T-cell (primary cell): ENCODE measurements around a stretch of chr6.

GRCh38 chr6:149964329-149964836, 640 bp downstream of the ULBP1 start:
- PRO-cap, 7 experiments = no peak in any of the 7 experiments

- PRO-cap, 7 experiments = no peak in any of the 7 experiments
Measured at GRCh38 chr6:149964837-149965709, 1.3 kb downstream of the ULBP1 start.

GRCh38 chr6:150267601-150268114, 101.2 kb upstream of the IYD start:
- PRO-cap, 7 experiments = no peak in any of the 7 experiments

DNA sequence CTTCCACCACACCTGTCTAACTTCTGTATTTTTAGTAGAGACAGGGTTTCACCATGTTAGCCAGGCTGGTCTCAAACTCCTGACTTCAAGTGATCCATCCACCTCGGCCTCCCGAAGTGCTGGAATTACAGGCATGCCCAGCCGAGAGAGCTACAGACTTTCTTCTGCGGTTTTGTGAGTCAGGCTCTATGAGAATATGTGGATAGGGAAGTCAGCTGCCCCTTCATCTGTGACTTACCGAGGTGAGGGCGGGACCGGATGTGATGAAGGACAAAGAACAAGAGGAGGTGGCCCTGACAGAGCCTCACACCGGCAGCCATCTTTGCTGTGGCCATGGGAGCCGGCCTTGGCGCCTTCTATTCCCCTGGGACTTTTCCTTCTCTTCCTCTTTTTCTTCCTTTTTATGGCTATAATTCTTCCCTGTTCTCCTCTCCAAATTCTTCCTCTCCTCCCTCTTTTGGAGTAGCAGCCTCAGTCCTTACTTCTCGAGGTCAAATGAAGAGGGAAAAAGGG, 67.0 kb downstream of the IYD start:
- PRO-cap, 7 experiments = no peak in any of the 7 experiments

GRCh38 chr6:150631662-150632505, 32.2 kb downstream of the PLEKHG1 start:
- PRO-cap, 7 experiments = no peak in any of the 7 experiments

GRCh38 chr6:150687430-150688051, 87.9 kb downstream of the PLEKHG1 start:
- PRO-cap, 7 experiments = no peak in any of the 7 experiments

DNA sequence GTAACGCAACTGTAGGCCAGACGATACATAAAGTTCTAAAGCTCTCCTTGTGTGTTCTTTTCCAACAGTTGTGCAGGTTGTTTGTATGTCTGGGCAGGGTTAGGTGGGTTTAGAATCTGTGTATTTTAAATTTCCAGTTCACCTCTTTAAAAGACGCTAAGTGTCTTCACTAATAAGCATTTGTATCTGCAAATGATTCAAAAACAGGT, 98.9 kb downstream of the PLEKHG1 start:
- PRO-cap, 7 experiments = no peak in any of the 7 experiments

DNA sequence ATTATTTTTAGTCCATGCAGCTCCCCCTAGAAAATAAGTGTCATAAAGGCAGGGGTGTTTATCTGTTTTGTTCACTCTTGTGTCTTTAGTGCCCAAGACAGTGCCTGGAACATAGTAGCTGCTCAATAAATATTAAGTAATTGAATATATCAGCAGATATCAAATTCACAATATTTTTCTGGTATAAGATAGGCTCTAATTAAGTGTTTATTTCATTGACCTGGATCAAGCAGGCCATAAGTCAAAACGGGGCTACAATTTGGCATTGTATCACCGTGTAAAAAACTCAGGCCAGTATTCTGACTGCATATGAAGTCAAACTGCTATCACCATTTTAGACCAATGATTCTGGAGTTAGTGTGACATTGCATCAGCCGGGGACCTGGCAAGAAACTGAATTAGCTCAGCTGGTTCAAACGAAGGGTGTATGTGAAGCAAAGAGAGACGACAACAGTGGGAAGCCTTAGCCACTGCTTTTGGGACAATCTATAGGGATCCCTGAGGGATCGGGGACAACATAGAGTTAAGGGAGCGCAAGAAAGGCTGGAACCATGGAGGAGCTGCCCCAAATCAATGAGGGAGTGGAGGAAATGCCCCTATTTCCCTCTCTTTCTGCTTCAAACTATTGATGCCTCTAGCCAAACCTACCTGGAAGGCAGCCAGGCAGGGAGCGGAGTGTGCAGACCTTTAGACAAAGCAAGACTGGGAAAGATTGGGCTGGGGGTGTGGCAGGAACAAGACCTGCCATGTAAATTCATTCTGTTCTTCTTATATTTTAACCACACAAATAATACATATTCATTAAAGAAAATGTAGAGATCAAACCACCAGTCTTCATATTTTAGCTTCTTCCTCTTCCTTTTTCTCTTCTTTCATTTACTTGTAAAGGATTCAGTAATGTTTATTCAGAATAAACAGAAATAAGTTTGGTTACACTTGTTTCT, 112.2 kb downstream of the PLEKHG1 start:
- PRO-cap, 7 experiments = no peak in any of the 7 experiments

DNA sequence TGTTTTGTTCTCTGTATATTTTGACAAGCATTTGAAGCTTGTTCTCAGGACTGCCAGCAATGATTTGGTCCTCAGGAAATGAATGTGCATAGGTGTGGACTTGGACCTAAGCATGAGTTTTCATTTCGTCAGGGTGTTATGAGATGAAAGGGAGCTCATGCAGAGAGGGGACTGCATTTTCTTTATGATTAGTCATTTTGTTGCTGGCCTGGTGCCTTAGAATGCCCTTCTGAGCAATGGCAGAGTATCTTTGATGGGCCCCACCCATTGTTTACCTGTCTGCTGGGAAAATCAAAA, 51.6 kb upstream of the MTHFD1L start:
- PRO-cap, 7 experiments = no peak in any of the 7 experiments

DNA sequence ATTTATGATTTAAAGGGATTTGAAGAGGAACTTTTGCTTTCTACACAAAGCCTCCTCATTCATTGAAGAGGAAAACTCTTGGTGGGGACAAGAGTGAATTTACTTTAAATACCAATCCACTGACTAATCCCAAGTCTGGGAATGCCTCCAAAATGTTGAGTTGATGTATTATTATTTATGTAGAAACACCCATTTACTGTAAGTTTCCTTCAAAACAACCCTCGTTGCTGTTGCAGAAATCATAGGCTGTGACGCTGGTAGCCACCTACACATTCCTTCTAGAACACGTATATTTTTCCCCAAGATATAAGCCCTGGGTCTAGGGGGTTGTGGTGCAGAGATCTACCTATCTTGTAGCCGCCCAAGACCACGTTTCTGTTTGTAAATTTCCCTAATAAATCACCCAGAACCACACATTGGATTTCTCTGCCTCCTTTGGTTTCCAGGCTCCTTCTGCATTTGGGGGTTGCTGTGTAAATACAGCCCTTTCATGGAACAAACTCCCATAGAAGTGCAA, 7.9 kb upstream of the MTHFD1L start:
- PRO-cap, 7 experiments = no peak in any of the 7 experiments

- PRO-cap, 7 experiments = peak in 7 of 7 experiments; most common plus-strand start chr6:150866431 (in 2); most common minus-strand start chr6:150866357 (in 5)
Measured at GRCh38 chr6:150866138-150866895, 815 bp downstream of the MTHFD1L start.

DNA sequence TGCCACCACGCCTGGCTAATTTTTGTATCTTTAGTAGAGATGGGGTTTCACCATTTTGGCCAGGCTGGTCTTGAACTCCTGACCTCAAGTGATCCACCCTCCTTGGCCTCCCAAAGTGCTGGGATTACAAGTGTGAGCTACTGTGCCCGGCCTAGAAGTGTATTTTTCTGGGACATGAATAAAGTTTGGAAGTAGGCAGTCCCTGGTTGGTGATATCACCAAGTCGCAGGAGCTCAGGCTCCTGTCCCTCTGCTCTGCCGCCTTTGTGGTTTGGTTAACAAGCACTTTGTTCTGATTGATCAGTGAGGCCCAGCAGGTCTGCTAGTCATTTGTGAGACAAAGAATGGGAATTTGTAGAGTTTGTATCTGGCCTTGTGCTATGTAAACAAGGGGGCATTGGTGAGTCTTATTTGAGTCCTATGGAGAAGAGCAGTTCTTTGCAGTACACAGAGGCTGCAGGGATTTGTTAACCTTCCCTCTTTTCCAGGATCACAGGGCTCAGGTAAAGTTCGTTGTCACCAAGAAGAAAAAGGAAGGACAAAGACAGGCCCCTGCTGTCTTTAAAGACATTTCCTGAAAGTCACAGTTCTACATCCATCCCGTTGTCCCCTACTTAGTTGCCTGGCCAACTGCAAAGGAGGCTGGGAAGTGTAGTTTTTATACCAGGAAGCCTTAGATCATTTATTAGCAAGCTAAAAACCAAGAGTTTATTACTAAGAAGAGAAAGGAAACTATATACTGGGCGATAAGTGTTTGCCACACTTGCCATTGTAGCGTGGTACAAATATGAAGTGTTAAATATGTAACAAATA, 13.1 kb downstream of the MTHFD1L start:
- PRO-cap, 7 experiments = no peak in any of the 7 experiments

- PRO-cap, 7 experiments = no peak in any of the 7 experiments
Measured at GRCh38 chr6:151070782-151071214, 169.0 kb upstream of the AKAP12 start.

- PRO-cap, 7 experiments = no peak in any of the 7 experiments
Measured at GRCh38 chr6:151118411-151118757, 121.4 kb upstream of the AKAP12 start.

DNA sequence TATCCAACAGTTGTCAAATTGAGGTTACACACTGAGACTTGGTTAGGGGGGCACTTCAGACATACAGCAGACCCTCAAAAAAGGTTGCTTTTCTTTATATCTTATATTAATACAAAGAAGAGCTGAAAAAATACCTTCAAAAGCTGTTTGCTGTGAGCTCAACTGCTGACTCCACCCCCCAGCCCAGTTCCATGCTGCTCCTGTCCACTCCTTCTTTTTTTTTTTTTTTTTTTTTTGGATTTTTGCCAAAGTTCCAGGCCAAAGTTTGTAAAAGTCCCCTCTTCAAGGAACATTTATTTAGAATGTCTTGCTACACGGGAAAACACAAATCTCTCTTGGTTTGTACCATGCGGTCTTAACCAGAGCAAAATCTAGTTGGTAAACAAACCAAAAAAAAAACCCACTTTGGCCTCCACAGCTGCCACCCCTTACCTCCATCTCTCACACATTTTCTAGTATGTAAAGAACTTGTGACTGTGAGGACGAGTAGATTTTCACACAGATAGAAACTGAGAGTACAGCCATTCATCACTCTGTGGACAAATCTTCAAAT, 85.3 kb upstream of the AKAP12 start:
- PRO-cap, 7 experiments = no peak in any of the 7 experiments

DNA sequence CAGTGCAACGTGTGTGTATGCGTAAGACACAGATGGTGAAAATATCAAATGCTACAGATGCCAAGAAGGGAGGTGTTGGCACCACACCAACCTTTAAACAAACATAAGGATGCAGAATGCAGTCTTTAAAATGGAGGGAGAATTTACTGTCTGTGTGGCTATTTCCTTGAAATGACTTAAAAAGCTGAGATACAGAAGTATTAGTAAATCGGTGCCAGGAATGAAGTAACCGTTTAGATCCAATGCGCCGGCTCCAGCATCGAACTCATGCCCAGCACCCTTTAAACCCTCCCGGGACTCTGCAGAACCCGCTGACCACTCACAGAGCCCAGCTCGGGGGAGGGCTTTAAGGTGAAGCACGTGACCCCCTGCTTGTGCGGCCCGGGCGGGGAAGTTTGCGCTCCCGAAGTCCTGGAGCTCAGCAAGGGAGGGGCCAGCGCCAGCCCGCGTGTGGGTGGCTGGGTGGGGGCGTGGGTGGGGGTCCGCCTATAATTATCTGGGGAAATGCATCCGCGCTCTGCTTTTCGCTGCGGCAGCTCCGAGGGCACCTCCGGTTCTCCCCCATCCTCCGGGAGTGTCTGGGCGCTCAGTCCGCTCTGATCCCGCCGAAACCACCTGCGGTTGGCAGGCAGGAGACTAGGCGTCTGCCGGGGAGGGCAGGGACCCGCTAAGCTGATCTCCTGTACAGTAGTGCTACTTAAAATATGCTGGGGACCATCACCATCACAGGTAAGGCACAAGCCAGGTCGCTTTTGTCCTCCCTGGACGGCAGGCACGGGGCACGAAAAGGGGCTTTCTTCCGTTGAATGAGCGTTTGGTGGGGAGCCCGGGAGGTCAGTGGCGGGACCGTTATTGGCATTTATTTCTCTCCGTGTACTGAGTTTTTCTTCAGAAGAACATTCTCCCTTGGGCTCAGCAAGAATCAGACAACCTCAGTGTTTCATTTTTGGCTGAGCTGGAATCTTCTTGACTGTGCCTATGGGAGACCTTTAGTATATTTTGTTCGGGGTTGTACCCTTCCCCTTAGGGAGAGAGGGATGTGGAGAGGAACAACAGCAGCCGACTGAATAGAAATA, 65.9 kb downstream of the ZBTB2 start:
- PRO-cap, 7 experiments = no peak in any of the 7 experiments

- PRO-cap, 7 experiments = peak in 4 of 7 experiments; most common plus-strand start chr6:151380299 (in 1); most common minus-strand start chr6:151380692 (in 2)
Measured at GRCh38 chr6:151380054-151381032, 11.0 kb downstream of the ZBTB2 start.

DNA sequence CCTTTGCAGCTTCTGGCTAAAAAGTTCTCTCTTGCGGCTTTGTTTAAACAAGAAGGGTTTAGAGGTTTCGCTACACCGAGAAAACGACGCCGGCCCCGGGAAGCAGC, 1.6 kb downstream of the ZBTB2 start:
- PRO-cap, 7 experiments = peak in 1 of 7 experiments; most common plus-strand start position 78 of the sequence (in 1)

DNA sequence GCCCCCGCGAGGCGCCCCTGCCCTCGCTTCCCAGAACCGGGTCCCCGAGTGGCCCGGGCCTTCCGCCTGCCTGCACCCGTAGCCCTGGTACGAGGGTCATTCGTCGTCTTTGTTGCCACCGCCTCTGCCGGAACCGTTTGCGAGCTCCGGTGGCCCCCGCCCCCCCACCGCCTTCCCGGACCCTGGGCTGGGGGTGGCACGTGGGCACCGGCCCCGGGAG, 270 bp downstream of the ZBTB2 start:
- PRO-cap, 7 experiments = no peak in any of the 7 experiments

GRCh38 chr6:151412397-151413031, 21.2 kb upstream of the ZBTB2 start:
- PRO-cap, 7 experiments = no peak in any of the 7 experiments